Heart (tissue), 3 donors: ENCODE measurements around the gene RNASEL.

DNA sequence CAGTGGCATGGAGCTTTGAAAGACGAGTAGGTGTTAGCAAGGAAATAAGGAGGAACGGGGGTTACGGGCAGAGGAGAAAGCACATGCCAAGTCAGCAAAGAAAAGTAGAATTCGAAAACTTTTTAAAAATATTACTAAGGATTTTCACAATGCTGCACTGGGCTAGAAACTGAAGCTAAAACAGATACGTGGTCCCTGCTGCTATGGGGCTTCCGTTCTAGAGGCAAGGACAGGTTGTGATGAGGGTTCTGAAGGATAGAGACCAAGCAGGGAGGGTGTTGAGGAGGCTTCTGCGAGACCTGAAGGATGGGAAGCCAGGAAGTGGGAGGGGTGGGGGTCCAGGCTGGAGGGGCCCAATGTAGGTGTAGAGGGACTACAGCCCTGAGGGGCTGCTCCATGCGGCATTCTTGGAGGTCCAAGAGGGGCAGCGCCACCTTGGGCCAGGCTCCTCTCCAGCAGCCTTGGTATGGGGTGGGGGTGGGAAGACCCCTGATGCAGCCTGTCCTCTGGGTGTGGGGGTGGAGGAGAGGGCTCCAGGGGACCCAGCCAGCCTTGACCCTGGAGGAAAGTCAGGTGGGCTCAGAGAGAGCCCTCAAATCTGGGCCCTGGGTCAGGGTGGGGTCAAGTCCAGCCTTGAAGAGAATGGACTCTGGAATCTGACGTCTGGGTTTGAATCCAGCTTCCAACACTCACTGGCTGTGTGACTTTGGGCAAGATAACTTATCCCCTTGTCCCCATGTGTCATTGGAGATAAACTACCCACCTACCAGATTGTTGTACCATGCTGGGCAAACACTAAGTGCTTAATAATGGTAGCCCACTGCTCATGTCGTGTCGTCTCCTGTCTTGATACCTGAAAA, 30.4 kb upstream of the LHX4 start:
- RAMPAGE, long total RNA, 2 experiments: no peak in any of the 2 experiments

GRCh38 chr1:180402026-180402473, 100.3 kb downstream of the ACBD6 start:
- RAMPAGE, long total RNA, 2 experiments: no peak in any of the 2 experiments

DNA sequence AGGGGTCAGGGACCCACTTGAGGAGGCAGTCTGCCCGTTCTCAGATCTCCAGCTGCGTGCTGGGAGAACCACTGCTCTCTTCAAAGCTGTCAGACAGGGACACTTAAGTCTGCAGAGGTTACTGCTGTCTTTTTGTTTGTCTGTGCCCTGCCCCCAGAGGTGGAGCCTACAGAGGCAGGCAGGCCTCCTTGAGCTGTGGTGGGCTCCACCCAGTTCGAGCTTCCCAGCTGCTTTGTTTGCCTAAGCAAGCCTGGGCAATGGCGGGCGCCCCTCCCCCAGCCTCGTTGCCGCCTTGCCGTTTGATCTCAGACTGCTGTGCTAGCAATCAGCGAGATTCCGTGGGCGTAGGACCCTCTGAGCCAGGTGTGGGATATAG, 40.6 kb upstream of the KIAA1614 start:
- RAMPAGE, long total RNA, 2 experiments: no peak in any of the 2 experiments

- RAMPAGE, long total RNA, 2 experiments: no peak in any of the 2 experiments
Measured at GRCh38 chr1:180911871-180912122, 900 bp upstream of the KIAA1614 start.

DNA sequence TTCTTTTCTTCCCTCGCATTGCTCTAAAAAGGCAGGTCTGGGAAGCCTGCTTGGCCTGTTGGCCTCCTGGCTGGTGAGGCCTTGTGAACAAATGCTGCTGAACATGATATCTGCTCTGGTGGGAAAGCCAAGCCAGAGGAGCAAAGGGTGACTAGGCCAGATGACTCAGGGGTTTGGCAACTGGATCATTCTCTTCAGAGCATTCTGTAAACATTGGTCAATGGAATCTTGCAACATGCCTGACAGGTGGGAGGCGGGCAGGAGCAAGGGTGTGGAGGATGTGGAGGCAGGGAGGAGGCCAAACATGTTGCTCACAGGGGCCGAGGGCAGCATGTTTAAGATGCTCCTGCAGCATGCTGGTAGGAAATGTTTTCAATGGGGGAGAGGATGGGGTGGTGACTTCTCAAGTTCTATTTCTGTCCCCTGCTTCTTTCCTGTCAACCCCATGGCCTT, 24.0 kb downstream of the IER5 start:
- RAMPAGE, long total RNA, 2 experiments: no peak in any of the 2 experiments

GRCh38 chr1:181135439-181136443, 47.2 kb downstream of the IER5 start:
- RAMPAGE, long total RNA, 2 experiments: no peak in any of the 2 experiments

DNA sequence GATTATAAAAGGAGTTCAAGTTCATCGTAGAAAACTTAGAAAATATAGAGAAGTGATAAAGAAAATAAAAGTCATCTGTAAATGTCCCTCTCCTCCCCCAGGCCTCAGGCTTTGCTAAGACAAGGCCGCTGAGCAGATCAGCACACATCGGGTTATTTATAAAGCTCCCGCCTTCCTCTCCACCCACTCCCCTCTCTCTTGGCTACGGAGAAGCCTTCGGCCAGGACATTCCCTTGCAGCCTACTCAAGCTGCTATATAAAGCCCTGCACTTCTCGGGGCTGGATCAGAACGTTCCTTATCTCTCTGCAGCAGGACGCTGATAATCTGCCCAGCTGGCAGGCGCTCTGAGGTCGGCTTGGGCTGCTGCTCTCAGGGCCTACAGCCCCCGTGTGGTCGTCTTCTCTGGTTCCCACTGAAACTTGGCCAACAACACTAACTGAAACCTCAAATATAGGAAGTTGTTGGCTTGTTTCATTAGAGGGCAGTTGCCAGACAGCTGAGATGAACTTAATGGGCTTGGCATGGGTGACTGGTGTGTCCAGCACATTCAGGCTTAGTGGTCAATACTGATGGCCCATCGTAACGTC, 64.4 kb downstream of the IER5 start:
- RAMPAGE, long total RNA, 2 experiments: no peak in any of the 2 experiments

DNA sequence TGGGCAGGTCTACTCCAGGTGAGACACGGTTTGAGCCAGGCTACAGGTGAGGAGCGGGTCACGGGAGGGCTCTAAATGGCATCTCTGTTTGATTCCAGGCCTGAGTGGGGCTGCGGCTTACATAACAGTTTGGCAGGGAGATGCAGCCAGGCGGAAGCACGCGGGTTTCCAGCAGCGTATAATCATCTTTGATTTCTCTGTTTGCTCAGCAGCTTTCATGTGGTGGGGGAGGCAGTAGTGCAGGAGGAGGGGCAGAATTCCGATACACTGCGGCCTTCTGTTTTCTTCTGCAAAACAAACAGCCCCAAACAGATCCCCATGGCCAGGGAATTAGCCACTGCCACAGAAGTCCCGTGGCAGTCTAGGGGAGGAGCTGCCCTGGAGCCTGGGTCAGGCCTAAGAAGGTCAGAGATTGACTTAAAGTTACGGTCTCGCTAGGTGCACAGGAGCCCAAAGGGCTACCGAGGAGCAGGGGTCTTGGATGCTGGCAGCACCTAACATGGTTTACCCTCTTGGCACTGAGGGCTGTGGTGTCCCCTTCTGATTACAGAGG, 59.3 kb upstream of the ZNF648 start:
- RAMPAGE, long total RNA, 2 experiments: no peak in any of the 2 experiments

DNA sequence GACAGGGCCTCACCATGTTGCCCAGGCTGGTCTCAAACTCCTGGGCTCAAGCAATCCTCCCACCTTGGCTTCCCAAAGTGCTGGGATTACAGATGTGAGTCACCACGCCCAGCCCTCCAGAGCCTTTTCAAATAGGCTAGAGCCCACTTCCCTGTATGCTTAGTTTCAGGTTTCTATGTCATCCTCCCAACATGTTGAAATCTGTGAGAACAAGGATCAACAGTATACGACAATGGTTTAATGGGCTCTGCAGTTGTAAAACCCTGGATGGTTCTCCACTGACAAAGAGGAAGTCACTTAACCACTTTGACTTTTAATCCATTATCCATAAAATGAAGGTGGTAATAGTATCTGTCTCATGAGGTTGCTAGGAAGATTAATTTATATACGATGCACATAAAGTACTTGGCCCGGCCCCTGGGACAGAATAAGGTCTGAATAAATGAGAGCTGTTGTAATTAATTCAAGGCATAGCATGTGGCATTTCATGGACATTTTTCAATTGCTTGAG, 113.9 kb upstream of the ZNF648 start:
- RAMPAGE, long total RNA, 2 experiments: no peak in any of the 2 experiments

GRCh38 chr1:182588590-182589741, at the start of gene RNASEL:
Gene RNASEL, minus strand, starts transcription at chr1:182589256.
- RAMPAGE, long total RNA, 2 experiments: start-site peak on the minus strand in 1 of 2 experiments, at chr1:182589251-182589256 at its widest, 113 reads per replicate

DNA sequence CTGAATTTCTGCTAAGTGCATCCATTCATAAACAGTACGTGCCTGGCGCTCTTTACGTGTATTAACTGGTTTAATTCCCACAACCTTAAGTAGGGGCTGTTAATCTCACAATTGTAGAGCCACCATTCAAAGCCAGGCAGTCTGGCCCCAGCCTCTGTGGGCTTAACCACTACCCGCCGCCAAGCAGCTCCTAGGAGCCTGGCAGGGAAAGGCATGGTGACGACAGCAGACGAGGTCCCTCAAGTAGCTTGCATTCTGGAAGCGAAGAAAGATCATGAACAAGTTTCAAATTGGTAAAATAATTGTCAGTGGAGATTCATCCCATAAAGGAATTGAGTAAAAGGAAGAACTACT, 11.4 kb upstream of the RGS16 start:
- RAMPAGE, long total RNA, 2 experiments: no peak in any of the 2 experiments

DNA sequence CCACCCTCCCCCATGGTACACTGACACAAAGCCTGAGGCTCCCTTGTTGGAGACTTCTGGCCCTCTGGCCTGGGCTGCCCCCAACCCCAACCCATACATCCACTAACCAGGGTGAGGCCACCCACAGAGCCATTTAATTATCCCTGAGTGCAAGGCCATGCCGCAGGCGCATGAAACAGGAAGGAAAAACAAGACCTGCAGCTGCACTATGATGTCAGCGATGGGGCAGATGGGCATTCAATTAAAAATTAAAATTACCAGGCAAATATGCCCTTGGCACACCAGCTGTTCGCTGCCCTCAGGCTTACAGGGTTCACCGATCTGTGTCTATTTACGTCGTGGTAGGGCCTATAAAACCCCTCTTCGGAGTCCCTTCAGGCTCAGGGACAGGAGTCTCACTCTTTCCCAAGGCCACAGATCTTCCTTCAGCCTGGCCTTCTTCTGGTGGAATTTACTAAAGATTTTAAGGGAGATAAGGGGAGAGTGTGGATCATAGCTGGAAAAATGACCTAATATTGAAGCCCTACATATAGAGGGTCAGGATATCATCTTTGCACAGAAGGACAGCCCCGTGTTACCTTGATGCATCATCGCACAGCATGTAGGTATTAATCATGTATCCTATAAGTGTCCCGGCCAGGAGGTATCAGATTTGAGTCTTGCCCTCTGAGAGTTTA, 29.6 kb upstream of the RGS16 start:
- RAMPAGE, long total RNA, 2 experiments: no peak in any of the 2 experiments

DNA sequence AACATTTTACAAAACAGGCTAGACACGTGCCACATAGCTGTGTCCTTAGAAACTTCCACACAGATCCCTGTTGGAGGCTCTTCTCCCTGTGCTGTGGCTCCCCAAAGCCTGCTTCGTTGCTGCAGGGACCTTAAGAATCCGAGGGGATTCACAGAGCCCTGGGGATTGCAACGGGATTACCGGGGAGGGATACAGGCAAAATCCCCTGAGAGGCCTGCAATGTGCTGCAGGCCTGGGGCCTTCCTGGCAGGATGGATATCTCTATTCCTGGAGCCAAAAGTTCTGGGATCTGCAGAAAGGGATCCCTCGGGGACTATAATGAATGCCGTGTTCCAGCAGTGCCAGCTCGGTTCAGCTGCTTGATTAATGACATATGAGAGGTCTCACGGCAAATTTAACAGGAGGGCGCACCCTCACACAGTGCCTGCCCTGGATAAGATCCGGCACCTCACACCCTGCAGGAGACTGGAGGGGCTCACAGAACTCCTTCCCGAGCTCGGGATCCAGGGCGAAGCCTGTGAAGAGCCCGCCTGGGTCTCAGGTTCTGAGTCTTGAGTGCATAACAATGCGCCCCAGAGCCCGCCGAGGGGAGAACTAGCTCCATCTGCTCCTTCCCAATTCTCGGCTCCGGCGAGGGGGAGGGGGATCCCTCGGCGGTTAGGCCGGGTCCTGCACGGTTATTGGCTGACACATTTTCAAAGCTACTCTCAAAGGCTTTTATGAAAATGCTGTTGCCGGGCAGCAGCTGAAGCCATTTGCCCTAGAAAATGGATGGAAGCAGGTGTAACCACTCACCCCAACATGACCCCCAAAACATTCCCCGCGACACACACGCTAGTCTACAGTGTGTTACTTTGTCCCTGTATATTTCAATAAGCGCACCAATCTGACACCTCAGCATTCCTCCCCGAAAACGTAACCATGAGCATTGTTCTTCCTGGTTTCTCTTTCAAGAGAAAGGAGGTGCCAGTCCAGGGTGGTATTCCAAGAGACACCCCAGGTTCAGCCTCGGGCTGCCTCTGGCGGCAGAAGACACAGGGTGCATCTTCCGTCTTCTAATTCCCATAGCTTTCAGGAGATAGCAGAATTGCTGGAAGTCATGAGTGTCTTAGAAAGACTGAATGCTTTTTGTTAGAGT, 15.5 kb upstream of the RGS8 start:
- RAMPAGE, long total RNA, 2 experiments: no peak in any of the 2 experiments

- RAMPAGE, long total RNA, 2 experiments: no peak in any of the 2 experiments
Measured at GRCh38 chr1:182883936-182884160, 44.7 kb downstream of the DHX9 start.

DNA sequence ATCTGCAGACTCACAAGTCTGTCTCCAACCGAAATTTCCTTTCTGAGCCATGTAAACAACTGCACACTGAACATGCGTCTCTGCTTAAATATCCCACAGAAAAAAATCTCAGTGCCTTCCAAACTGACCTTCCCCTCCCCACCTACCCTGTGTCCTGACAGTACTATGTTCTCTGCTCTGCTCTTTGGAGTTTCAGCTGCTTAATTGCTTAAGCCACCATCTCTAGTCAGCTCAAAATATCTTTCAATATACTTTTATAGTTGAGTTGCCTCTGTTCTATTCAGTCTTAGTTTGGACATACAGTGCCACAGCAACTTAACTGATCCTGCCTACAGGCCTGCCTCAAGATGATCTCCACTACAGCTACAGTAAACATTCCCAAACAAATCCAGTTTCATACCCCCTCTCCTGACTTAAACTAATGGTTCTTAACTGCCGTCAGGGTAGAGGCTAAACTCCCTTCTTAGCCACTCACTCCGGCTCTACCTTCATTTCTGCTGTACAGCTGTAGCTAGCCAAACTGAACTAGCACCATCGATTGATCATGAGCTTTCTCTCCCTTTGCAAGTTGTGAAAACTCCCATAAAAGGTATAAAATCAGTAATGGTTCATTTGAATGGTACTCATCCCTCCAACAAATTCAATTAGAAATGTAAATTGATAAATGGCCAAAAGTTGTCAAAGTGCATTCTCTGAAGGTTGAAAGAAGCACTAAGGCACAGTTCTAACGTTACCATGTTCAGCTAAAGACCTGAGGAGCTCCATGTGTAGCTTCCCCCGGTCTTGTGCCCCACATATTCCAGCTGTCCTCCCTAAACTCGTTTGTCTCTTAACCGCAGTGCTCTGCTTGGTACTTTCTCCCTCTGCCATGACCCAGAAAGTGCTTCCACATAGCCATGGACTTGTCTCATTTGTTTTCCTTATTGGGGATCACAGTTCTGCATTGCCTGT, 49.6 kb downstream of the DHX9 start:
- RAMPAGE, long total RNA, 2 experiments: no peak in any of the 2 experiments

DNA sequence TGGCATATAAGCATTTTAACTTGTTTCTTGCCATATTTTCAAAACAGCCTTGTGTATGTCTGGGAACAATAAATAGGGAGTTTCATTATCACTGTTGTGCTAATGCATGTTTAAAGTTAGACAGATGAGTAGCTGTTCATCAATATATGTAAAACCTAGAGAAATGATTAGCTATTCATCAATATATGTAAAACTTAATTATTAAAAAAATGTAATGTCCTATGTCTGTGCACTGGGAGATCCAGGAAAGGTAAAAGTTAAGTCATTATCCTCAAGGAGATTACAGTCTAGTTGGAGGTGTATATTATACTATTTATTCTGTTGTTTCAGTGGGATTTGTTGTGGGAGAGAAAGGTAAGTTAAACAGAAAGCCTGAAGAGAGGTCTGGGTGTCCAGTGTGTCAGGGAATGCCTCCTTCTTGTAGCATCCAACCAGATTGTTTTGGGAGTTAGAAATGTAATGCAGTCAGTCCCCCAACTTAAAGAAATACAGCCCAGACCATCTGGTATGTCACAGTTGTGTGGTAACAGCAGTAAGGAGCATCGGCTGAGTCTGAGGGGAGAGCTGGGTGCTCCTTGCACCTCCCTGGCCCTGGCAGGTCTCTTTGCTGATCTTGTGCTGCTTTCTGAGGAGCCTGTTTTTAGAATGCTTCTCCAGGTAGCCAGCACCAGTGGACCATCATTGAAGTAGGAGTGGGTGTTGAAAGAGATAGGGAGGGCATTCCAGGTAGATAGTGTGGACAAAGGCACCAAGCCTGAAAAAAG, 46.2 kb downstream of the LAMC1 start:
- RAMPAGE, long total RNA, 2 experiments: no peak in any of the 2 experiments

GRCh38 chr1:183127051-183127638, 58.9 kb upstream of the LAMC2 start:
- RAMPAGE, long total RNA, 2 experiments: no peak in any of the 2 experiments

DNA sequence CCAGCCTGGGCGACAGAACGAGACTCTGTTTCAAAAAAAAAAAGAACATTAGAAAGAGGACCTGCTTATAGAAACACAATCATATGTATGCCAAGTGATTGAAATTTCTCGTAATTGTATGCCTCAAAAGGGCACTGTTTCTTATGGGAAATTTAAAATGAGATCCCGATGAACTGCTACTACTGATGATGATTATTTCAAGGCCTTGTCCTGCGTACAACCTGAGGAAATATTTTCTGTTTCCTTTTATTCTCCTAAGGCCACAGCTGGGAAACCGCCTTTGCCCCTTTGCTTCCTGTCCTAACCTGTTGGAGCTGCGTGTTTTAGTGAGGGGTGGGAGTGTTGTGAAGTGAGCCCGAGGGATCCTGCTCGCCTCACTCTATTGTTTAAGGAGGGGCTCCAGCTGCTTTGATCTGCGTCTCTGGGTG, 14.3 kb downstream of the LAMC2 start:
- RAMPAGE, long total RNA, 2 experiments: no peak in any of the 2 experiments

DNA sequence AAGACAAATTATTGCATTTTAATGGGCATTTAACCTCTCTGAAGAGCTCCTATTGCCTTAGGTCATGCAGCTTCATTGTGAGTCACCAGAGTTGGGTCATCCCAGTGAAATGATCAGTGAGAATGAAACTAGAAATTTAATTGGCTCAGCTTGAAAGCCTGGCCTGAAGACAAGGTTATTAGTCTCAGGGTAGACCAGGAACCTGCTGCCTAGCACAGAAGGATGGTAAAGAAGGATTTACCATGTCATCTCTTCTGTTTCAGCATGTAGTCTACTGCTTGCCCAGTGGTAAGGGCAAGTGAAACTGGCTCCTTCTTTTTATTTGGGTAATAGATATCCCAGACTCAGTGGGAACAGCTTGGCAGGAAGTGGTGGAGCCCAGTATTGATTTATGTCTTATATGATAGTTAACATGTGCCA, 23.5 kb downstream of the LAMC2 start:
- RAMPAGE, long total RNA, 2 experiments: no peak in any of the 2 experiments

- RAMPAGE, long total RNA, 2 experiments: no peak in any of the 2 experiments
Measured at GRCh38 chr1:183327547-183328069, 90.6 kb downstream of the NMNAT2 start.